ENCODE results near the gene LIPM.

- RAMPAGE, long total RNA = no peak
- RRBS = no CpG with 5 or more reads among the region's 11 CpGs
These were observed 777 bp upstream of the PAPSS2 start for GRCh38 chr10:87658827-87659375.

DNA sequence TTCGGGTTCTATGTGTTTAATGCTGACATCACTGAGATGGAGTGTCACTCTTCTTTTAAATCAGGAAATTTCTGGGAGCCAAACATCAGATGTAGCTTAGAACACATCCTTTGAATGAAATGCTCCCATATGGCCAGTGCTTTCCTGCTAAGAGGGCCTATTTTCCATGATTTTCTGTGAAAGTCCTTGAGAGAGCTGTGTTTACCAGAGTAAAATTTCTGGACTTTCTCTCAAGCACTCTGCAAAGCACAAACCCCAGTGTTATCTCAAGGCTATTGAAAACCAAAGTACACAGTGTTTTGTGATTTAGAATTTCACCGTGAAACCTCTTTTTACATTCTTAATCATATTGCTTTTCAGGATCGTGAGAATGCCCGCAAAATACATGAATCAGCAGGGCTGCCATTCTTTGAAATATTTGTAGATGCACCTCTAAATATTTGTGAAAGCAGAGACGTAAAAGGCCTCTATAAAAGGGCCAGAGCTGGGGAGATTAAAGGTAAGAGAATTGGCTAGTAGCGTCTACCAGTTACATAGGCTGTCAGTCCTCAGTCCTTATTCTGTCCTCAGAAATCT is 54.1 kb downstream of the PAPSS2 start:
- RAMPAGE, long total RNA = no peak
- RRBS = no CpG with 5 or more reads among the region's 6 CpGs

GRCh38 chr10:87860249-87860504 is 3.2 kb downstream of the KLLN start:
- RAMPAGE, long total RNA = no peak
- RRBS = no CpG with 5 or more reads among the region's 1 CpG

GRCh38 chr10:87868975-87869436 is 5.6 kb downstream of the PTEN start:
- RAMPAGE, long total RNA = no peak
- RRBS = no CpG with 5 or more reads among the region's 6 CpGs

GRCh38 chr10:87935750-87936732 is 72.6 kb downstream of the PTEN start:
- RAMPAGE, long total RNA = no peak
- RRBS = no CpG with 5 or more reads among the region's 3 CpGs

- RAMPAGE, long total RNA = no peak
- RRBS = no CpG with 5 or more reads among the region's 7 CpGs
These were observed 102.3 kb downstream of the PTEN start for GRCh38 chr10:87965510-87966300.

DNA sequence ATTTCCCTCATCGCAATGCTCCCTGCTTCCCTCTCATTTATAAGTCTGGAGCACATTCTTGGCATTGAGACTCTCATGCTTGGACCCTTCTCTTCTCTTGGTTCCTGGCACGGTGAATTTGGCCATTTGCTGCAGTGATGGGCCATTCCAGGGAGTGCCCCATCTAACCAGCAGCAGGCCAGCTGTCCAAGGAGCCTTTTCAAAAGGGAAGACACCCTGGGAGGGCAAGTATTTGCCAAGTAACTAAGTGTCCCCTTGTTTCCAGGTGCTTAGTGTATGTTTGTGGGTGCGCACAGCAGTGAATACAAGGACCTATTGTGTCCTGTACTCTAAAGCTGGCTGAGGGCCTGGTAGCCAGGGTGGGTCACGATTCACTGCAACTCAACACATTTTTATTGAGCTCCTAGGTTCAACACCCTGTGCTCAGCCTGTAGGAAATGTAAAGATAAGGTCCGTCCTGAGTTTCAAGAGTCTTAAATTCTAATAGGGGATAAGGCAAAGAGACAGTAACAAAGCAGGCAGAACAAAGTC is 348.8 kb downstream of the RNLS start:
- RAMPAGE, long total RNA = no peak
- RRBS = no CpG with 5 or more reads among the region's 5 CpGs

DNA sequence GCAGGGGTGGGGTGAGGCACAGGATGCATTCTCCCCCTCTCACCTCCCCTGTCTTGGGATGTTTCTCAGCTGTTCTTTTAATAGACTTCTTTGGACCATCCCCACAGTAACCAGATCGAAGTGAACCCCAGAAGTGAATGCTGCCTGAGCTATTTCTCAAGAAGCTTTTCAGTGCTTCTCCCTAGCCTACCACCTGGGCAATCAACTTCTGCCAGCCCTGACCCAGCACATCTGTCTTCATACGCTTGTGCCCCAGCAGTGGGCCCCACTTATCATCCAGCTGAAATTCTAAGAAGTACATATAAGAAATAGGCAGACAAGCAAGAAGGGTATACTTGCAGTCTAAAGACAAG is 83.6 kb downstream of the RNLS start:
- RAMPAGE, long total RNA = no peak
- RRBS = no CpG with 5 or more reads among the region's 2 CpGs

DNA sequence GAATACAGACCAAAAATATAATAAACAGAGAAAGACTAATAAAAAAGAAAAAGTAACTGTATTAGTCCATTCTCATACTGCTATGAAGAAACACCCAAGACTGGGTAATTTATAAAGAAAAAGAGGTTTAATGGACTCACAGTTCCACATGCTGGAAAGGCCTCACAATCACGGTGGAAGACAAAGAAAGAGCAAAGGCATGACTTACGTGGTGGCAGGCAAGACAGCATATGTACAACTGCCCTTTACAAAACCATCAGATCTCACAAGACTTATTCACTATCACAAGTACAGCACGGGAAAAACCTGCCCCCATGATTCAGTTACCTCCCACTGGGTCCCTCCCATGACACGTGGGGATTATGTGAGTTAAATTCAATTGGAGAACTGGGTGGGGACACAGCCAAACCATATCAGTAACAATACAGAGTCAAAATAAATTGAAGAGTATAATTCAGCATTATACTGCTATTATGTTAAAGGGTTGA is 37.8 kb downstream of the RNLS start:
- RAMPAGE, long total RNA = no peak
- RRBS = no CpG with 5 or more reads among the region's 4 CpGs

GRCh38 chr10:88757032-88757560 is 2.7 kb upstream of the LIPN start:
- RAMPAGE, long total RNA = no peak
- RRBS = no CpG with 5 or more reads among the region's 7 CpGs

DNA sequence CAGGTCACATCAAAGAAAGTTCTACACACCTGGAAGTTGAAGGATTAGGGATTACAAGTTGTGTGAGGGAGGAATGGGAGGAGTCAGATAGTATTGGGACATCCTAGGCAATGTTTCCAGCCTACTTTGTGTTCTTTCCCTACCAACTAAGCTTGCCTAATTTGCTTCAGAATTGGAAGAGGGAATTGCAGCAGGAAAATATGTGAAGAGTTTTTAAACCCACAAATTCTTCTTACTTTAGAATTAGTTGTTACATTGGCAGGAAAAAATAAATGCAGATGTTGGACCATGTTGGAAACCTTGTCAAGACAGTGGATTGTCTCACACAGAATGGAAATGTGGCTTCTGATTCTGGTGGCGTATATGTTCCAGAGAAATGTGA is at the start of gene LIPM:
TSS of gene LIPM (plus strand) at position 122 of the 382 bp plus-strand sequence.
- RAMPAGE, long total RNA = no peak
- RRBS = no CpG with 5 or more reads among the region's 1 CpG

DNA sequence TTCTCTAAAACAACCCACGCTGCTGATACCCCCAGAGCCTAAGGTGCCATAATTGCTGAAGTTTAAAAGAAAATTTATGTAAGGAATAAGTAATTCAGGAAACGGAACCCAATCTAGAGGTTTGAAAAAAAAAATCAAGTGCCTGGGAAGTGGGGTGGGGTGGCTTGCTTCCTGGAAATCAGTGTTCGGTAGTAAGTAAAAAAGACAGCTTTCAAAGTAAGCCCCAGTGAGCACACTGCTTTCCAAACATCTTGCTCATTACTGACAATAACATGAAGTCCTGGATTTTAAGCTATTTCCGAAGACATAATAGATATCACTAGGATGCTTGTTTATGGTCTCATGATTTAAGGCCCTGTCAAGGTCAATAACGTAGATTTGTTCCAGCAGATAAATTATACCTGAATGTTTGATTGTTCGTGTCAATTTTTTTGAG is 1.2 kb downstream of the STAMBPL1 start:
- RAMPAGE, long total RNA = no peak
- RRBS = no CpG with 5 or more reads among the region's 6 CpGs

- RAMPAGE, long total RNA = no peak
- RRBS = 100% methylated on average over 1 of the region's 5 CpGs
These were observed 9.2 kb downstream of the ACTA2 start for GRCh38 chr10:88943372-88943848.

DNA sequence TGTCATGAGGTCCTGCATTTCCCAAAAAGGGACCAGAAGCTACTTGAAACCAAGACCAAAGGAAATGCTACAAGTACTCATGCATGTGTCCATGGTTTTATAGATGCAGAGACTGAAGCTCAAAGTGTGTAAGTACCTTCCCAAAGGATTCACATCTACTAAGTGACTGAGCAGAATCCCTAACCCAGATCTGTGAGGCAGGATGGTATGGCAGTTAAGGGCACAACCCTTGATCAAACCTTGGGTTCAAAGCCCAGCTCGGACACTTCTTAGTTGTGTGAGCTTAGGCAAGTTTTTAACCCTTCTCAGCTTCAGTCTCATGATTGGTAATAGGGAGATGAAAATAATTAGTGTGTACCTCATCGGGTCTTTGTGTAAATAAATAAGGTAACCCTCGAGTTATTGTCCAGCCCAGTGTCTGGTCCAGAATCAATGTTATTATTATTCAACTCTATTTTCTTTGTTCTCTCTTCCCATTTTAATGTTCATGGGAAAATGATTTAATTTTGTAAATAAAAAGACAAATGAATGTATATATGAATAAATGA is 8.6 kb downstream of the ACTA2 start:
- RAMPAGE, long total RNA = no peak
- RRBS = no CpG with 5 or more reads among the region's 3 CpGs

DNA sequence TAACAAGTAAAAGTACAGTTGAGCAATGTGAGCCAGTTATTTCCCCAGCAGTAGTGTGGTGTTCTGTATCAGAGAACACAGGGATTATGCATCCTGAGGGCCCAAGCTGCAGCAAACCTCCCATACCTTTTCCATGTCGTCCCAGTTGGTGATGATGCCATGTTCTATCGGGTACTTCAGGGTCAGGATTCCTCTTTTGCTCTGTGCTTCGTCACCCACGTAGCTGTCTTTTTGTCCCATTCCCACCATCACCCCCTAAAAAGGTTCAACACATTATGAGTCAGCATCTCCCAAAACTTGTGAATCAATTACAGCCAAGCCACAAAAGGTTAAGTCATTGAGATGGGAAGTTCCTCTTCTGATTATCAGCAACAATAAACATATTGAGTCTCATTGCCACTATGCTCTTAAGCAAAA is 5.4 kb downstream of the ACTA2 start:
- RAMPAGE, long total RNA = no peak
- RRBS = no CpG with 5 or more reads among the region's 4 CpGs

DNA sequence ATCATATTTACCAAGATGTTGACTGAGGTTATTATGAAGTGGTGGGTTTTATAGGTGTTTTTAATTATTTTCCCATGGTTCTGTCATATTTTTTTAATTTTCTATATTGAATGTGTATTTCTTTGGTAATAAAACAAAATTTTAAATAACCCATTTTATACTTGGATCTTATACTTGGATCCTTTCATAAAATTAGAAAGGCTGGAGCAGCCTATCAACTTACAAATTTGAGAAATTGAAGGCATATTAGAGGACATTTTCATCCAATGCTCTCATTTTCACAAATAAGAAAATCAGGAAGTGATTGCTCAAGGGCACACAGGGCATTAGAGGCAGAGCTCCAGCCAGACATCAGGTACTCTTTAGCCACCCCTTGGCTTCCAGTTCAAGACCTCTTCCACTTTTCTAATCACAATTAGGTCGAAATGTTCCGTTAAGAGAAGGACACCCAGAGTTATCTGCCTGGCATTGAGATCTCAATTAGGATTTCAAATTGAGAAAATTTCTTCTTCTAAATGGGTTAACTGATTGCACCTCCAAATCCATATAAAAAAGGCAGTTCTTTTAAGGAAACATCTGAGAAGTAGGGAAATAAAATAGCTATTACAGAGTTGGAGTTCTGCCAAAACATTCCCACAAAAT is 2.6 kb downstream of the ACTA2 start:
- RAMPAGE, long total RNA = no peak
- RRBS = no CpG with 5 or more reads among the region's 2 CpGs

DNA sequence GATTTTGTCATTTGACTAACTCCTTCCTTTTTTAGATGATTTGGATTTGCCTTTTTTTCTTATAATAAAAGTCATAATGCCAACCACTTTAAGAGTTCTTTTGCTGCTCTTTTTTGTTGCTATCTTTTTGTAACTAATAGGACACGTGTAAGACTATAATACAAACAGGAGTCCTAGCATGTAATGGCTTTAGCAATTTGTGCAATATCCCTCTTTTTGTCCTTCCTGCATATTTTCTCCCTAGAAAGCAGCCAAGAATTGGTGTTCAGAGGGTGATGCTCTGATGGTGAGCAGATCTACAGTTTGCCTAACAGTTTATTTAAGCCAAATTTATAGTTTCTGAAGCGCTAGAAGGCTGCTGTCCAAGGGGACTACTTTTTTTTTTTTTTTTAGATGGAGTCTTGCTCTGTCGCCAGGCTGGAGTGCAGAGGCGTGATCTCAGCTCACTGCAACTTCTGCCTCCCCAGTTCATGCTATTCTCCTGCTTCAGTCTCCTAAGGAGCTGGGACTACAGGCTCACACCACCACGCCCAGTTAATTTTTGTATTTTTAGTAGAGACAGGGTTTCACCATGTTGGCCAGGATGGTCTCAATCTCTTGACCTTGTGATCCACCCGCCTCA is 18.9 kb upstream of the FAS start:
- RAMPAGE, long total RNA = no peak
- RRBS = no CpG with 5 or more reads among the region's 6 CpGs

DNA sequence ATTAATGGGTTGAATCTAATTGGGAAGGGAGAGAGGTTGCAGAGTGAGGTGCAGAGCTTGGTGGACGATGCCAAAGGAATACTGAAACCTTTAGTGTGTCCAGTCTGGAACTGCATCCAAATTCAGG is 995 bp upstream of the FAS start:
- RAMPAGE, long total RNA = no peak
- RRBS = no CpG with 5 or more reads among the region's 1 CpG

- RAMPAGE, long total RNA = no peak
- RRBS = under 1% methylated on average over 14 of the region's 34 CpGs
These were observed 545 bp downstream of the FAS start for GRCh38 chr10:88991079-88991607.

DNA sequence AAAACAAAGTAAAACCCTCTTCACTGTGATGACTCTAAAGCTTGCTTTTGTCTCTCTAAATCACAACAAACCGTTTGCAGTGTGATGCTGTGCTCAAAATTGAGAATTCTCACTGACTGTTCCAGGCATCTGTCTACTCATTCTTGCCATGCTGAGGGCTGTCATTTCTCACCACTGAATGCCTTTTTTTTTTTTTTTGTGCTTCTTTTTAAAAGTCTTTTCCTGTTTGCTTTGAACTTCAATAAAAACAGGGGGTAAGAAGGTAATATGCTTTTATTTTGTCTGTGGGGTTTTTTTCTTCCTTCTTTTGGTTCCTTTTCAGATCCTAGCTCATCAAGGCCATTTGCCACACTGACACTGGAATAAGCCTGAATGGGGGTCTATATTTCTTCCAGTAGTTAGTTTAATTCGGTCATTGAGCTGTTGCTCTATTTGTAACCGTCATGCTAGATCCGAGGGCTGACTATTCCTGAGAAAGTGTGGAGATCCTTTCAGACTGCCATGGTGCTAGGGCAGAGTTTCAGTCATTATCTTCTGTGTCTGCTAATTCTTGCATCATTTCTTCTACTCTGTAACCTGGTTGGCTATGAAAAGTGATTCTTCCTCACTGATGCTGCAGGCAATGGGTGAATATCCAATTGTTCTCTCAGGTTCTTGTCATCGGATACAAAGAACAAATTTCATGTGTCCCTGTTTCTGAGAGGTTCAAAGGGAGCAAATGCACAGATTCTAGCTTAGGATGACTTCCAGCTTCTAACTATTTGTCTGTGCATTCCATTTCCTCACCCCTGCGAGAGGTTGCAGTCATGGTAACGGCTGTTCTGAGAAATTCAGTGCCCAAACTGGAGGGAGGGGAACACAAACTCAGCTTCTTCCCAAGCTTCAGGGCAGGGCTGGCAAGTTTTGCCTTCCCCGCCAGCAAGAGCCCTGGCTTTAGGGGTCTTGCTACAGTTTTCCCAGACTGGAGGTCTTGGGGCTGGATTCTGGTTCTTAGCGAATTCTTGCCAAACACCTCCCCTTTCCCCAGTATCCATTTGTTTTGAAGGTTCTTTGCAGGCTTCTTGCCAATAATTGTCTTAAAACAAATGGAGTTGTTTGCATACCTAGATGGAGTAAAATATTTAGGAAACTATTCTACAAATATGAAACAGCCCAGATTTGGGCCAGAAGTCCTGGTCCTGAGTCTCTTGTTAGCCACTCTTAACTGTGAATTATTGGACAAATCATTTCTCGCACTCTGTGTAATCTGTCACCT is 10.9 kb downstream of the FAS start:
- RAMPAGE, long total RNA = no peak
- RRBS = no CpG with 5 or more reads among the region's 10 CpGs

Measured in epithelial cell of proximal tubule (primary cell).